Adrenal gland (tissue), 7 donors: ENCODE measurements around the genes SPATA5L1 and SQOR.

DNA sequence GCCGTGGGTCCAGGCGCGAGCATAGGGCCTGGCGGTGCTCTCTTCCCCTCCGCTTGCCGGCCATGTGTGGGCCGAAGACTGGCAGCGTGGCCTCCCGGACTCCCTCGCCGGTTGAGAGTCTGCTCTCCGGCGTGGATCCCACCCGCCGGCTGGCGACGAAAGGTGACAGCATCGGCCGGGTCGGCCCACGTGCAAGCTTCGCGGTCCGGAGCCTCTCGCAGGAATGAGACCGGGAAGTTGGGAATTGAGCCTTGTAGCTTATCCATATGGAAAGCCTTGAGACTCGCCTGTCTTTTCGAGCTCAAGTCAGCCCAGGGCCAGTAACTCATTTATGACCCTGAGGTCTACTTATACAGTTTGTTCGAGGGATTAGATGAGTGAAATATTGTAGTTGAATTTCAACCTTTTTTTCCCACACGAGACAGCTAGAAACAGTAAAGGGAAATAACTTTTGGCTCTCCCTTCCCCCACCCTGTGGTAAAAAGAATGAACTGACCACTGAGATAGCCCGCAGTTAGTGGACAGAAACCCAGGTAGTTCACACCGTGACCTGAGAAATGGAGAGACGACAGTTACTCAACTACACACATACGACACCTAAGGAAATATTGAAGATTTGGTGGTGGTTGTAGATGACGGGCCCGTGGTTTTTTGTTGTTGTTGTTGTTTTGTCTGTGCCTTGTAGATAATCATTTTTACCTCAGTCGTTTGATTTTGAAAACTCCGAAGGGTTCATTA, 742 bp downstream of the EIF3J start:
- PRO-cap, 3 experiments: peak in 3 of 3 experiments; most common minus-strand start position 225 of the sequence (in 3)
- RAMPAGE, long total RNA, 4 experiments: no peak in any of the 4 experiments
- RRBS: 1% methylated on average over 9 of the region's 38 CpGs

DNA sequence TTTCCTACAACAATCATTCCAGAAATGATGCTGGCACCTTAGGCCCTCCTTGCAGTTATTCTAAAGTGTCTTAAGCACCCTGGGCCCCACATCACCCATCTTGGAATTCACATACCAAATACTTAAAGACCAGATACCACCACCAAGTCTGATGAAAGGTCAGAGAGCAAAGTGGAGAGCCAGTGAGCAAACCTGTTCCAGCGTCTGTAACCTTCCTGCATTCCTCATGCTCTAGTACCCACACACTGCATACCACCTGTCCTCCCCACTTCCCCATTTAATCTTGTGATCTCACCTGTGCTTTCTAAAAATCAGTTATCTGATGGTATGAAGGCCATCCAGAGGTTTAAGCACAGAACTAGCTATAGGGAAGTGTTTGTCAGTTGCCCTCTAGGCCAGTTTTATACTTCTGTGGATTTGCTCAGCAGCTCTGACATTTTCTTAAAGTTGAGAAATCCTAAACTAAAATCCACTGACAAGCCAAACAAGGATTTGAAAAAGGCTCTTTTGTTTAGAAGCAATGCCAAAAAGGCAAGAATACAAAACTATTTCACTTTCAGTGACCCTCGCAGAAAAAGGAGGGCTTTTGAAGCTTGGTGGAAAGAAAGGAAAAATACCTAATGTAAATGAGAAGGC, 7.2 kb upstream of the SPG11 start:
- PRO-cap, 3 experiments: no peak in any of the 3 experiments
- RAMPAGE, long total RNA, 4 experiments: no peak in any of the 4 experiments
- RRBS: no CpG with 5 or more reads among the region's 2 CpGs

GRCh38 chr15:44727367-44727872, 8.9 kb upstream of the TRIM69 start:
- PRO-cap, 3 experiments: no peak in any of the 3 experiments
- RAMPAGE, long total RNA, 4 experiments: no peak in any of the 4 experiments
- RRBS: no CpG with 5 or more reads among the region's 3 CpGs

- PRO-cap, 3 experiments: no peak in any of the 3 experiments
- RAMPAGE, long total RNA, 4 experiments: no peak in any of the 4 experiments
- RRBS: no CpG with 5 or more reads among the region's 5 CpGs
Observed at GRCh38 chr15:44813204-44813811, 77.0 kb downstream of the TRIM69 start.

DNA sequence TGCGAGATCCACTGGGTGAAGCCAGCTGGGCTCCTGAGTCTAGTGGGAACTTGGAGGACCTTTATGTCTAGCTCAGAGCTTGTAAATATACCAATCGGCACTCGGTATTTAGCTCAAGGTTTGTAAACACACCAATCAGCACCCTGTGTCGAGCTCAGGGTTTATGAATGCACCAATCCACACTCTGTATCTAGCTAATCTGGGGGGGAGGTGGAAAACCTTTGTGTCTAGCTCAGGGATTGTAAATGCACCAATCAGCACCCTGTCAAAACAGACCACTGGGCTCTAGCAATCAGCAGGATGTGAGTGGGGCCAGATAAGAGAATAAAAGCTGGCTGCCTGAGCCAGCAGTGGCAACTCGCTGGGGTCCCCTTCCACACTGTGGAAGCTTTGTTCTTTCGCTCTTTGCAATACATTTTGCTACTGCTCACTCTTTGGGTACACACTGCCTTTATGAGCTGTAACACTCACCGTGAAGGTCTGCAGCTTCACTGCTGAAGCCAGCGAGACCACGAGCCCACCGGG, 12.3 kb downstream of the SORD start:
- PRO-cap, 3 experiments: no peak in any of the 3 experiments
- RAMPAGE, long total RNA, 4 experiments: no peak in any of the 4 experiments
- RRBS: no CpG with 5 or more reads among the region's 10 CpGs

- PRO-cap, 3 experiments: peak in 2 of 3 experiments; most common plus-strand start chr15:45129470 (in 2); most common minus-strand start chr15:45129326 (in 1)
- RAMPAGE, long total RNA, 4 experiments: no peak in any of the 4 experiments
- RRBS: 16% methylated on average over 31 of the region's 53 CpGs
Observed at GRCh38 chr15:45128676-45129662, 710 bp downstream of the DUOXA1 start.

DNA sequence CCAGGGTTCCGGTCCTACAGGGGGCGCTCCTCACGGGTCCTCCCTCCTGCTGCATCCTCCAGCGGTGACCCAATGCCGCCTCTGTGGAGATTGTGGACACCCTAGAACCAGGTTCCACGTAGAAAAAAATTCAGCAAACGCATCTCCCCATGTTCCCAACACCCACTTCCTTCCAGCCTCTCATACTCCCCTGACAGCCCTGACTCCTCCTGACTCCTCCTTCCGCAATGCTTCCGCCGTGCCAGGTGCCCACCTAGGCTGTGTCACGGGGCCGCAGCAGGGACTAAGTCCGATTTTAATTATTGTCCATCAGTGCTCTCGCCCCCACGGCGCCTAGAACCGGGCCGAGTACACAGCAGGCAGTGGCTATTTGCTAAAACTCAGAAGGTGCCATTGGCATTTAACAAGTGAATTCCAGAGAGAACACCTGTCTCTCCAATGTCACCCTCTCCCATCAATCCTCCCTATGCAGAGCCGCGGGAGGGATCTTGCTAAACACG, 11.3 kb upstream of the SHF start:
- PRO-cap, 3 experiments: peak in 3 of 3 experiments; most common plus-strand start position 133 of the sequence (in 1); most common minus-strand start position 74 of the sequence (in 3)
- RAMPAGE, long total RNA, 4 experiments: no peak in any of the 4 experiments
- RRBS: no CpG with 5 or more reads among the region's 21 CpGs

GRCh38 chr15:45402046-45403123, at the start of gene SPATA5L1:
TSS of gene SPATA5L1 (plus strand) at chr15:45402336.
- PRO-cap, 3 experiments: peak in 3 of 3 experiments; most common plus-strand start chr15:45402336 (in 2); most common minus-strand start chr15:45402221 (in 3)
- RAMPAGE, long total RNA, 4 experiments: start-site peak on the plus strand in 1 of 4 experiments, at chr15:45402341-45402354 at its widest, 10 reads per replicate
- RRBS: 1% methylated on average over 20 of the region's 108 CpGs

DNA sequence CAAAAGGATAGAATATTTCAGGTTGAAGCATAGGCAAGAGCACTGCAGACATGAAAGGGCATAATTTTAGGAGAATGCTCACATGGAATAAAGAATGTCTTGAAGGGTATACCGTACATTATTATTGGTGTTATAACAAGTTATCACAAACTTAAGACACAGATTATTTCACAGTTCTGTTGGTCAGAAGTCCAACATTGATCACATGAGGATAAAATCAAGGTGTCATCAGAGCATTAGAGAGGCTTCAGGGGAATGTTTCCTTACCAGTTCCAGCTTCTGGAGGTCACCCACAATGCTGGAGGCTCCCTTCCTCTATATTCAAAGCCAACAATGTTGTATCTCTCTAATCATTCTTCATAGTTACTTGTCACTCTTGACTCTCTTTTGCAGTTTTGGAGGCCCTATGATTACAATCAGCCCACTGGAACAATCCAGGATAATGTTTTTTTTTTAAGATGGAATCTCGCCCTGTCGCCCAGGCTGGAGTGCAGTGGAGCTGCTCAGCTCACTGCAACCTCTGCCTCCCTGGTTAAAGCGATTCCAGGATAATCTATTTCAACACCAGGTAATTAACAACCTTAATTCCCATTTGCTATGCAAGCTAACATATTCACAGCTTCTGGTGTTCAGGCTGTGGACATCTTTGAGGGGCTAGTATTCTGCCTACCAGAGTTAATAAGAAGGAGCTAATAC, 1.2 kb upstream of the BLOC1S6 start:
- PRO-cap, 3 experiments: no peak in any of the 3 experiments
- RAMPAGE, long total RNA, 4 experiments: no peak in any of the 4 experiments
- RRBS: no CpG with 5 or more reads among the region's 4 CpGs

DNA sequence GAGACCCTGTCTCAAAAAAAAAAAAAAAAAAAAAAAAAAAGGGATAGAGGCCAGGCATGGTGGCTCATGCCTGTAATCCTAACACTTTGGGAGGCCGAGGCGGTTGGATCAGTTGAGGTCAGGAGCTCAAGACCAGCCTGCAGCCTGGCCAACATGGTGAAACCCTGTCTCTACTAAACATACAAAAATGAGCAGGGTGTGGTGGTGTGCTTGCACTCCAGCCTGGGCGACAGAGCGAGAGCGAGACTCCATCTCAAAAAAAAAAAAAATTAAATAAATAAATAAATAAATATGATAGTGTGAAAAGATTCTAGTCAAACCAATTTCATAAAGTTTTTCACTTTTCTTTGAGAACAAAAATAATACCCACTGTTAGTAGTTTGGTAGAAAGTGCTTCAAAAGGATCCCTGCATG, 23.0 kb downstream of the BLOC1S6 start:
- PRO-cap, 3 experiments: no peak in any of the 3 experiments
- RAMPAGE, long total RNA, 4 experiments: no peak in any of the 4 experiments
- RRBS: no CpG with 5 or more reads among the region's 5 CpGs

GRCh38 chr15:45634405-45635698, at the start of gene SQOR:
TSS of gene SQOR (plus strand) at chr15:45635029.
- PRO-cap, 3 experiments: peak in 3 of 3 experiments; most common plus-strand start chr15:45635076 (in 3); most common minus-strand start chr15:45634925 (in 3)
- RAMPAGE, long total RNA, 4 experiments: start-site peak on the plus strand in 4 of 4 experiments, at chr15:45634724-45635084 at its widest, 83 to 878 reads per replicate
- RRBS: 1% methylated on average over 26 of the region's 83 CpGs

GRCh38 chr15:45645413-45646022, 10.7 kb downstream of the SQOR start:
- PRO-cap, 3 experiments: peak in 2 of 3 experiments; most common plus-strand start chr15:45645568 (in 1); most common minus-strand start chr15:45645682 (in 1)
- RAMPAGE, long total RNA, 4 experiments: no peak in any of the 4 experiments
- RRBS: no CpG with 5 or more reads among the region's 6 CpGs

GRCh38 chr15:45829871-45830229, 195.0 kb downstream of the SQOR start:
- PRO-cap, 3 experiments: no peak in any of the 3 experiments
- RAMPAGE, long total RNA, 4 experiments: no peak in any of the 4 experiments
- RRBS: no CpG with 5 or more reads among the region's 5 CpGs

GRCh38 chr15:47719115-47719778, 1.9 kb downstream of the SEMA6D start:
- PRO-cap, 3 experiments: no peak in any of the 3 experiments
- RAMPAGE, long total RNA, 4 experiments: no peak in any of the 4 experiments
- RRBS: no CpG with 5 or more reads among the region's 16 CpGs

- PRO-cap, 3 experiments: no peak in any of the 3 experiments
- RAMPAGE, long total RNA, 4 experiments: no peak in any of the 4 experiments
- RRBS: no CpG with 5 or more reads among the region's 8 CpGs
Observed at GRCh38 chr15:47725871-47726554, 8.7 kb downstream of the SEMA6D start.

GRCh38 chr15:47756787-47757290, 39.5 kb downstream of the SEMA6D start:
- PRO-cap, 3 experiments: no peak in any of the 3 experiments
- RAMPAGE, long total RNA, 4 experiments: no peak in any of the 4 experiments
- RRBS: no CpG with 5 or more reads among the region's 2 CpGs

GRCh38 chr15:48149810-48150404, 28.2 kb downstream of the MYEF2 start:
- PRO-cap, 3 experiments: no peak in any of the 3 experiments
- RAMPAGE, long total RNA, 4 experiments: no peak in any of the 4 experiments
- RRBS: no CpG with 5 or more reads among the region's 6 CpGs

DNA sequence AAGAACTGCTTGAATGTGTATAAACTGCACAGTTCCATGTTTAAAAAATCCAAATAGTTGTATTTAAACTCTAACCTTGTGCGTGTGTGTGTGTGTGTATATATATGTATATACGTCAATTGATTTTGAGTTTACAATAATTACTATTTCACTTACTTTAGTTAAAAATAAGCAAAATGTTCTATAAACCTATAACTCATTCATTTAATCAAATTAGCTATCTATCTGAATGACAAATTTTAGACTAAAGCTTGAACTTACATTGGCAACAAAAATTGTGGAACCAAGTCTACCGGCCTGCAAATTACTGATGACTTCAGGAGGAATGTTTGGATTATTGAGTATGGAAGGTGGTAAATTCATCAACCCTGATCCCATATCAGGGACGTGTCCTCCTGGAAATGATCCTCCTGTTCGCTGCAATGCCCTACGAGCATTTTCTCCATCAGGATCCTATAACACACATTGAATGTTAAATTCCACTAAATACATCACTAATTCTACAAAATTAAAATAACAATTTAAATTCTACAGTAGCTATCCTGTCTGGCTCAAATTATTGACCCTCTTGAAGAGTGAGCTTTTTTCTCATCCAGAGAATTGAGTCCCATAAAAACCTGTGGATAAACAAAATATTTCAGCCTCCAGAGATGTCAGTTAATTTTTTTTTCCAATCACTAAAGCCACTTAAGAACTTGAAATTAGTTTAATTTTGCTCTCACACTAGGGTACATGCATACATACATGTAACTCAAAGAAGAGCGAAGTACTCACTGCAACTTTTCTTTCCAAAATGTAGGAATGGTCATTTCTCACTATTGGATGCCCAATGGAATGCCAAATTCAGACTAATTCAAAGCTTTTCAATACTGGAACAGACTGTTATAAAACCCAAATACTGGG, 18.5 kb downstream of the MYEF2 start:
- PRO-cap, 3 experiments: no peak in any of the 3 experiments
- RAMPAGE, long total RNA, 4 experiments: no peak in any of the 4 experiments
- RRBS: no CpG with 5 or more reads among the region's 7 CpGs

- PRO-cap, 3 experiments: no peak in any of the 3 experiments
- RAMPAGE, long total RNA, 4 experiments: no peak in any of the 4 experiments
- RRBS: no CpG with 5 or more reads among the region's 8 CpGs
Observed at GRCh38 chr15:48330409-48330720, 864 bp upstream of the DUT start.

GRCh38 chr15:48331625-48332567, 667 bp downstream of the DUT start:
- PRO-cap, 3 experiments: peak in 3 of 3 experiments; most common plus-strand start chr15:48331729 (in 2); most common minus-strand start chr15:48331856 (in 3)
- RAMPAGE, long total RNA, 4 experiments: start-site peak on the plus strand in 2 of 4 experiments, at chr15:48332173-48332401 at its widest, 16 to 38 reads per replicate
- RRBS: 1% methylated on average over 44 of the region's 83 CpGs